Left cardiac atrium (tissue), 1 donor: ENCODE data around the gene PRDM12.

GRCh38 chr9:130128217-130128622 lies 44.0 kb upstream of the NCS1 start:
- PRO-cap, result no peak

DNA sequence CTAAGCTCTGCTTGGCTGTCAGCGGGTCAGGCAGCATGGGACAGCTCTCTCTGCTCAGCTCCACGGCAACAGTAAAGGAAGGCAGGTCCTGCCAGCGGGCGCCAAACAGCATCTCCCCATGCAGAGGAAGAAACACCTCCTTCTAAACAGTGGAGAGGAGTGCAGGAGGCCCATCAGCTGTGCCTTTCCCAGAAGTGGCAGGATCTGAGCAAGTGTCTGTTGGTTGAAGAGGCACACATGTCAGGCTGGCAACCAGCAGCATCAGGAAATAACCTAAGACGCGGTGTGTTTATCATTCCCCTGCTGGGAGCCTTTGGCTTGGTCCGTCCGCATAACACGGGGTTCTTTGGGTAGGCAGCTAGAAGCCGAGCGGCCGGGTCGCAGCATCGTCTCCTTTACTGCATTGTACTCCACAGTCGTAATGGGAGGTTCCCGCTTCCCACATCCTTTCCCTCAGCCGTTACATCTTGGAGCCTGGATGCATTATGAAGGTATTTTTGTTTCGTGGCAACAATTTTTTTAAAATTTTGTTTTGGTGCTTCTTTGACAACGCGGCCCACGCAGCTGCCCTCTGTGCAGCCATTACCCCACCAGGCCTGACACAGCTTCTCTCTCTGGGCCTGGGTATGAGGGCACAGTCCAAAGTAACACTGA lies 42.6 kb upstream of the NCS1 start:
- PRO-cap, result no peak

DNA sequence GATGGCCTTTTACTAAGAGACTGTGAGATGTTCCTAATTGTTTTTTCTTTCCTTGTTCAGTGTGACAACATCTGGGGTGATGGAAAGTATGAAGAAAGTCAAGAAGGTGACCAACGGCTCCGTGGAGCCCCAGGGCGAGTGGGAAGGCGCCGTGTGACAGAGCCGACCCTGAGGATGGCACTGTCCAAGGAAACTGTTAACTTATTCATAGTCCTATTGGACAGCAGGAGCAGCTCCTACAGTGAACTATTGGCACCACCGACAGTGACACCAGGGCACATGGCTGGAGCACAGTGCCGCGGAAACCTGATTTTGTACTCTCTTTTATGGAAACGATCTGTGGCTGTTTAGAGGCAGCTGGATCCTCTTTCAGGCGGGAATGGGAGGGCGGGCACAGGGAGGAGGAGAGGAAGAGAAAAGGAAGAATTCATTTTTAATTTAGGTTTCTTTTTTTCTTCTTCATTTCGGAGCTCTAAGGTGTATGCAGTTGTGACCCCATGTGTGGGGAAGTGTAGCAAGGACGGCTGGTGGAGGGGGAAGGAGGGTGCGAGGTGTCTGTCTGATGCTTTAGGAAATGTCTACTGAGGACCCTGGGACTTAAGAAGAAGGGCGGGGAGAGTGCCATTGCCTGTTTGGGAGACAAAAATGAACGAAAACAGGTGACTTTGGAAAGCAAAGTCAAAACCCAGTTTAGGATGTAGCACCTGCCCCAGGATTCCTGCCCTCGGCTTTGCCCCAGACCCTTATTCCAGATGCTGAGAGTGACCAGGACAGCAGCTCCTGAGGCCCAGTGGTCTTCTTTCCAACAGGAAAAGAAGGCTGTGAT lies 37.0 kb upstream of the NCS1 start:
- PRO-cap, result no peak

DNA sequence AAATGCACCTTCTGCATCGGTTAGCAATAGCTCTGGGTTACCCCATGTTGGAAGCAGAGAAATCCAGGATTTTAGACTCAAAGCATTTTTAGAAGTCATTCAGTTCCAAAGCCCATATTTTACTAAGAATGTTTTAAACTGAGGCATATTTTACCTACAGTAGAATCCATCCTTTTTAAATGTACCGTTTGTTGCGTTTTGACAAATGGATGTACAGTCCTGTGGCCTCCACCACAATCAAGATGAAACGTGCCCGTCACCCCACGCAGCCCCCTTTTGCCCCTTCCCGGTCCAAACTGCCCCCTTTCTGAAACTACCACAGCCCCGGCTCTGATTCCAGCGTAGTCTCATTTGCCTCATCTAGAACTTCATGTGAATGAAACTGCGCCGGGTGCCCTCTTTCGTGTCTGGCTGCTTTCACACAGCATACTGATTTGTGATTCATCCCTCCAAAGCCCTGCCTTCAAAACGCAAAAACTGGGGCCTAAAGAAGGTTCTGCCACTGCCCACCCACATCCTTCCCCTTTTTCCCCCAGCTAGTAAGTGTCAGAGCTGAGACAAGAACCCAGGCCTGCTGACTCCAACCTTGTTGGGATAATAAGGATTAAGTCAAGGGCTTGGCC lies 31.6 kb upstream of the NCS1 start:
- PRO-cap, result no peak

DNA sequence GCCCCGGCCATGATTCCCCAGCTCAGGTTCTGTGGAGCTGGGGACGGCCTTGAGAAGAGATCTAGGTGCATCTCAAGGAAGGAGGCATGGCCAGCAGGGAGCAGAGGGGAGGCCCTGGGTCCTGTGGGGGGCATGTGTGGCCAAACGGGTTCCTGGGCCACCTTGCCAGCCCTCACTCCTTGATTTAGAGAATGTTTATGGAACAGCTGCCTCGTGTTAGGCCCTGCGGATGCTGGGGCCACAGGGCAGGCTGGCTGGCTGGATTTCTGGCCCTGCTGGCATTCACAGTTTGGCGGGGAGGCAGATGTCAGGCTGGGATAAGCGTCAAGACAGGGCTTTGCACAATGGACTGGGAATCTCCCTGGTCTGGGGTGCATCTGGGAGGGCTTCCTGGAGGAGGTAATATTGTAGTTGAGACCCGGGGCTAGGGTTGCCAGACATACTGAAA lies 13.8 kb downstream of the NCS1 start:
- PRO-cap, result no peak

DNA sequence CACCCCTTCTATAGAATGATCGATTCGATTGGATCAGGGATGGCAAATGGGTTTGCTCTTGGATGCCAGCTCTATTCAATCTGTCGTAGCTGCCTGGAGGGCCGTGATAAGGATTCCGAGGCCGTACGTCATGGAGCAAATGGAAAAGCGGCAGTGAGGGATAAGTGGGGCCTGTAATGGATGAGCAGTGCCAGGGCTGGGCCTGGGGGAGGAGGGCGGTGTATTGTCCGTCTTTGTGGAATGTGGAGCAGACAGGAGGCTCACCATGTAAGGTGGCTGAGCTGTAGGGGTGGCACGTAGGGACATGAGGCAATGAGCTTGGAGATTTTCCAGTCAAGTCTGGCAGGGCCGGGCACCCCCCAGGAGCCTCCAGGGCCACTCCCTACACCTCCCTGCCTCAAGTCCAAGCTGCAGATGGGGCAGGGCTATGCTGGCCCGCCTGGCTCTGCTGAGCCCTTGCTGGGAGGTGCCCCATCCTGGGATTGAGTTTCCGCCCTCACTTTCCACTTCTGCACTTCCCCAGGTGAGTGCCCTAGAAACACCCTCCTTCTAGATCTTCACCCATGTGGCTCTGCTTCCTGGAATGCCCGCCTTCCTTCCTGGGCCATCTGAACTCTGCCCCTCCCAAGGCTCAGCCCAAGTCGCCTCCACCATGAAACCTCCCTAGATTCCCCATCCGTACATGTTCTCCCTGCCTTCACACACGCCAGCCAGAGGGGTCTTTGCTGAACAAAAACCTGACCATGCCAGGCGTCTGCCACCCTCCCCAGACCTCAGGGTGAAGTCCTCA lies 29.3 kb downstream of the NCS1 start:
- PRO-cap, result no peak

- PRO-cap, result no peak
These were observed 45.1 kb upstream of the HMCN2 start for GRCh38 chr9:130220431-130220920.

GRCh38 chr9:130498565-130499393 lies 54.0 kb downstream of the ASS1 start:
- PRO-cap, result no peak

DNA sequence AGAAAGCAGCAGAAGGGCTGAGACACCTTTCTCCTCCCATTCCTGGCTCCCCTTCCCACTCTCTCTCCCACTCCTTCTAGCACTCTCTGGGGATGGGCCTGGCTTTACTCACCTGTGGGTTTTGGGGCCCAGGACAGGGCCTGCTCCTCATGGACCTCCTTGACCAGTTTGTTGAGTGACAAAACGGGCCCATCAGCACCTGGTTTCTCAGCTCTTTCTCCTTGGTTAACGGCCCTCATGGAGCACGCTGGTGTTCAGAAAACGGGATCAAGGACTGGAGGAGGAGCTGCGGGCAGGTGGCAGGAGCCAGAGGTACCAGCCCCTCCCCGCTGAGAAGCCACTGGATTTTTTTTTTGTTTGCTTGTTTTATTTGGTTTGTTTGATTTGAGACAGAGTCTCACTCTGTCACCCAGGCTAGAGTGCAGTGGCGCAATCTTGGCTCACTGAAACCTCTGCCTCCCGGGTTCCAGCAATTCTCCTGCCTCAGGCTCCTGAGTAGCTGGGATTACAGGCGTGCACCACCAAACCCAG lies 32.1 kb upstream of the FUBP3 start:
- PRO-cap, result no peak

GRCh38 chr9:130576213-130576539 lies 3.2 kb upstream of the FUBP3 start:
- PRO-cap, result no peak

DNA sequence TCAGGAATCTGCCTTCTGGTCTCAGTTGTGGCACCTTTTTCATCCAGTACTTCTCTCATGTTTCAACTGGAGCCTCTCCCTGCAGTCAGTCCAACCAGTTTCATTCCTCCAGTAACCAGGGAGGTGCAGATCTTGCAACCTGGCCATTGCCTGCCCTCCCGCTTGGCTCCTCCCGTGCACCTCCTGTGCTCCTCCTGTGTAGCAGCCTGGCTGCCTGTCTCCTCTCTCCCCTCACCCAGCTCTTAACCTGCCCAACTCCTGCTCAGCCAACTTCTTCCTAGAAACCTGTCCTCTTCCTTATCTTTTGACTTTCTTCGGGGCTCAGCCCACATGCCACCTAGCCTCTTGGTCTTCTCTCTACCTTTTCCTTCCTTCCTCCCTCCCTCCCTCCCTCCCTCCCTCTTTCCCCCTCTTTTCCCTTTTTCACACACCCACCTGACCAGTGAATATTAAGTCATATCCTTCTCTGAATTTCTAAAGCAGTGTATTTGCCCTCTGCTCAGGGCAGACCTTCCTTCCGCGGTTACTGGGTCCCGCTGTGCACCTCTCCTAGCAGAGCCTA lies 20.4 kb downstream of the FUBP3 start:
- PRO-cap, result no peak

GRCh38 chr9:130664341-130664670 lies at the start of gene PRDM12:
Gene PRDM12 (plus strand): TSS chr9:130664594.
- PRO-cap, result no peak

DNA sequence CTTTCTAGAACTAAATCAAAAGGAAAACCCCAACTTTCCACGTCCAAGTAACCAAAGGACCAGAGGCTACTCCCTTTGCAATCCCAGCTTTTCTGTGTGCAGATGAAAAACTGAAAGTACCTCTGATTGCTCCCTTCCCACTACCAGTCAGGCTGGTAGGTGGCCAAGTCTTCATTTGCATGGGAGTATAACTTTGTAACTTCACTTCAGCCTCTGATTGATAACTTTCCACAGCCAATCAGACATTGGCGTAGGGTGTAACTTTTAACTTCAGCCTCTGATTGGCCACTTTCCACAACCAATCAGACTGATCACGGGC lies 3.7 kb upstream of the EXOSC2 start:
- PRO-cap, result bidirectional peak, plus-strand start outside the sequence, minus-strand start at position 161 of the sequence

DNA sequence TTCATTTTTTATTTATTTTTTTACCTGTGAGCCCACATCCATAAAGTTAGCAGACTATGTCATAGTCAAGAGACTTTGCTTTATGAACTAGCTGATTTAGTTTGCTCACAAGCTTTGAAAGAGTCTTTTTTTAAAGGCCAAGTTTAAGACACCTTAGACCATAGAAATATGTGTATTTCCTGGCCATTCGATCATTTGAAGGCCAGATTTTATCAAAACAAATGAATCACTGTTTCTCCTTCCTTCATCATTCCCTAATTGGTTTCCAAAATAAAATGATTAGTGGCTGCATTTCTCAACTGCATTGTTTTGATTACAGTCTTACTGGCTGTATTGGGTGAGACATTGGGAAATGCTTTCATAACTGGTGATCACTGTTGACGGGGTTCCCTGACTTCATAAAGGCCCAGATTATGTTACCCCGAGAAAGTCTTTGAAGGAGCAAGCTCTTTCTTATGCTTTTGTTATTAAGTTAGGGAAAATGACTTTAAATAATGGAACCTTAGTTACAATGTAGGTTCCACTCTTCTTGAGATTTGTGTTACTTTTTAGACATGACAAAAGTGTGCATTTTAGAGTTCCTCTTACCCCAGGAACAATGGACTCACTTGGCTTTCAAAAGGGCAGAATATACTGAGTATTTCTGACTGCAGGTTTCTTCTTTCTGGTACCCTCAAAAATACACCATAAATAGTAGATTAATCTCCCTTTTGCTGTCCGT lies 40.6 kb upstream of the ABL1 start:
- PRO-cap, result no peak

GRCh38 chr9:130862338-130862926 lies 27.4 kb downstream of the ABL1 start:
- PRO-cap, result no peak

DNA sequence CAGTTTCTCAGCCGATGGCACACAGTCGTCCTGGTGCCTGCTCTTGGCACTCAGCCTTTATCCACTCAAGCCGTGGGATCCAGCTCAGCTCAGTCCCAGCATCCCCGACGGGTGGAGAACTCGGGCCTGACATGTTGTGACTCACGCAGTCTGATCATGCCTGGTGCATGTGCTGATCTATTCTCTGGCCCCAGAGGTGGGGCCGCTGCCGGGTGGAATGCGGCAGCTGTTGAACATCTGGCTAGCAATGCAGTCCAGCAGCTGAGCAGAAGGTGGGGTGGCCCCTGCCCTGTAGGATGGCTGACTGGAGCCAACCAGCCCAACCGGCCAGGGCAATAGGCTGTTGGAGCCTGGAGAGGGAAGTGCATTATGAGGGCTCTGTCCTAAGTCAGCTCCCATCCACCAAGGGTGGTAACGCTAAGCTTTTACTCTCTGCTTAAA lies 1.7 kb upstream of the AIF1L start:
- PRO-cap, result no peak

DNA sequence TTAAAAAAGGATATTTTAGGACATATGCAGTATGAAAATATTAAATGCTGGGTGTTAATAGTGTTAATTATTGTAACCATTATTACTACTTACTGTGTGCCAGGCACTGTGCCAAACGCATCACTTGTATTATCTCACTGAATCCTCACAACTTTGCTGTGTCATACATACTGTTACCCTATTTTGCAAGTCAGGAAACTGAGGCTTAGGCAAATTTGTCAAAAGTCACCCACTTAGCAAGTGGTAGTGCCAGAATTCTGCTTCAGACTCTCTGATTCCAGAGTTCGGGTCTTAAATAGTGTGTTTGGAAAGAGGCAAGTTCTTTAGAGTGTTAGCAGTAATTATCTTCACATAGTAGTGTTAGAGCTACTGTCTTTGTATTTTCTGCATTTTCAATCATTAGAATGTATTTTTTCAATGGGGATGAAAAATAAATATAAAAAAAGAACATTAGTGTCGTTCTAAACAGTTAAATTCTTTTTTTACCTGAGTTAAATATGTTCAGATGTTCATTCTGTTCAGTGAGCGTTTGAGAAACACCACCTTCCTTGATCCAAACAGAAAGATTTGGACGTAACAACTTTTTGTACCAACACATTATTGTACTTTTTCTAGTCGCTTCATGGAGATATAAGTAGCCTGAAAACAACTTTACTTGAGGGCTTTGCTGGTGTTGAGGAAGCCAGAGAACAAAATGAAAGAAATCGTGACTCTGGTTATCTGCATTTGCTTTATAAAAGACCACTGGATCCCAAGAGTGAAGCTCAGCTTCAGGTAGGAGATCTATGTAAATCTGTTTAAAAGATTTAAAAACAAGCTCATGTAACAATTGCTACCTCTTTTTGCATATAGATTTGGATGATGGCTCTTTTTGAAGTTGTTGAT lies 26.0 kb downstream of the NUP214 start:
- PRO-cap, result no peak

DNA sequence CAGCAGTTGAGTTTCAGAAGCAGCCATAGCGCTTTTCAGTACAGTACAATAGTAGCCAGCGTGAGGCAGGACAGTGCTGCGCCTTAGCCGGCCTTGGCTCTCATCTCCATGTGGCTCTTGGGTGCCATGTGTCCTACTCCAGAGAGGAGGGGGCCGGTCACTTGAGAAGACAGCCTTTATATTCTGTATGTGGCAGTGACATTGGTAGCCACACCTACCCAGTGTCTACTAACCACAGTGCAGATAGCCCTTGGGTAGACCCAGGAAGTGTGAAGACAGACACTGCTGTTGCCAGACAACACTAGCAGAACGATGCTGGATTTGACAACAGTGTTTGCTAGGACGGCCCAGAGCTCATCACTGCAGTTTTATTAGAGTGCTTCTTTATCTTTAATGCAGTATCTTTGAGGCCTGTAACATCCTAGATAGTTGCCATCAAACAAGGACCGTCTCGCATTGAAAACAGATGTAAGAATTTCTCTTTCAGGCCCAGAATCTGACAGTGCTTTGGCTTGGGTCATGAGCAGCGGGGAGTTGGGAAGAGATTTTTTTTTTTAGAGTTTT lies 42.2 kb downstream of the FAM78A start:
- PRO-cap, result bidirectional peak, plus-strand start at position 307 of the sequence, minus-strand start at position 102 of the sequence

DNA sequence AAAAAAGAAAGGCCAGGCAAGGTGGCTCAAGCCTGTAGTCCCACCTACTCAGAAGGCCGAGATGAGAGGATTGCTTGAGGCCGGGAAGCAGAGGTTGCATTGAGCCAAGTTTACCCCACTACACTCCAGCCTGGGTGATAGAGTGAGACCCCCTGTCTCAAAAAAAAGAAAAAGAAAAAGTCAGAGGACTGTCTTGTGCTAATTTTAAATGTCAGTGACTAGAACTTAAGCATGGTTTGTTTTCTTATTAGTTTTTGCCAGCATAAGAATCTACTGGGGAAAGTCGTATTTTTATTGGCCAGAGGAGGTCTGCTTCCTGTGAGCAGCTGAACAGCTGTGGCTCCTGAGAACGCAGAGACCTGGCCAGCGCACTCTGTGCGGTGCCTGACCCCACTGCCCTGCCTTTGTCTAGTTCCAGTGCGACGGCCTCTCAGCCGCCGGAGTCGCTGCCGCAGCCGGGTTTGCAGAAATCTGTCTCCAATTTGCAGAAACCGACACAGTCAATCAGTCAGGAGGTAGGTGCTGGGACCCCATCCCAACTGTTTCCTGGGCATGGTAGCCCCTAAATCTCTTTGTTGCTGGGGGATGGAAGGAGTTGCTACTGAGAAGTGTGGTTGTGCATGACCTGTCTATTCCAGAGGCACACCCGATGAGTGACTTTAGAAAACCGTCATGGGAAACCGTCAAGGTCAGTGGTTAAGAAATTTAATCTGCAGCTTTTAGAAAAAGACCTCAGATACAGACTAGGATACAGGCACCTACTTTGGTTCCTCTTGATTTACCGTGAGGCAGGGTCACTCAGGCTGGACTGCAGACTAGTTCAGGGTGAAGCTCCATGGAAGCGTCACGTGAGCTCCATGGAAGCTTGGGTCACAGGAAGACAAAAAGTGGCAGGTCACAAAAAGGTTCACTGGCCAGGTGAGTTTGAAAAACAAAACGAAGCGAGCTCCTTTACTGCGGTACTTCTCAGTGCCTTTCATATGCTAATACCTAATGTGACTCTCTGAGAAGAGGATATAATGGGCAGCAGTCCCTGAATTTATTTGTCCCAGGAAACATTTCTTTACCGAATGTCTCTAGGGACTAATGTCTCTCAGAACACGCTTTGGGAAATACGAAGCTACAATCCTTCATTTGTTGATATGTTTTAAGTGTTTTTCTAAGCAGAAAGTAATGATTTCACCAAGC lies 42.7 kb downstream of the PRRC2B start:
- PRO-cap, result no peak

GRCh38 chr9:131443610-131443909 lies 49.7 kb downstream of the PRRC2B start:
- PRO-cap, result no peak